Mucosa of descending colon (tissue), 1 donor: ENCODE results near the gene STON1.

GRCh38 chr2:47888367-47889061 is 17.8 kb downstream of the FBXO11 start:
- PRO-cap: no peak

- PRO-cap: no peak
Measured at GRCh38 chr2:47897080-47897756, 9.1 kb downstream of the FBXO11 start.

DNA sequence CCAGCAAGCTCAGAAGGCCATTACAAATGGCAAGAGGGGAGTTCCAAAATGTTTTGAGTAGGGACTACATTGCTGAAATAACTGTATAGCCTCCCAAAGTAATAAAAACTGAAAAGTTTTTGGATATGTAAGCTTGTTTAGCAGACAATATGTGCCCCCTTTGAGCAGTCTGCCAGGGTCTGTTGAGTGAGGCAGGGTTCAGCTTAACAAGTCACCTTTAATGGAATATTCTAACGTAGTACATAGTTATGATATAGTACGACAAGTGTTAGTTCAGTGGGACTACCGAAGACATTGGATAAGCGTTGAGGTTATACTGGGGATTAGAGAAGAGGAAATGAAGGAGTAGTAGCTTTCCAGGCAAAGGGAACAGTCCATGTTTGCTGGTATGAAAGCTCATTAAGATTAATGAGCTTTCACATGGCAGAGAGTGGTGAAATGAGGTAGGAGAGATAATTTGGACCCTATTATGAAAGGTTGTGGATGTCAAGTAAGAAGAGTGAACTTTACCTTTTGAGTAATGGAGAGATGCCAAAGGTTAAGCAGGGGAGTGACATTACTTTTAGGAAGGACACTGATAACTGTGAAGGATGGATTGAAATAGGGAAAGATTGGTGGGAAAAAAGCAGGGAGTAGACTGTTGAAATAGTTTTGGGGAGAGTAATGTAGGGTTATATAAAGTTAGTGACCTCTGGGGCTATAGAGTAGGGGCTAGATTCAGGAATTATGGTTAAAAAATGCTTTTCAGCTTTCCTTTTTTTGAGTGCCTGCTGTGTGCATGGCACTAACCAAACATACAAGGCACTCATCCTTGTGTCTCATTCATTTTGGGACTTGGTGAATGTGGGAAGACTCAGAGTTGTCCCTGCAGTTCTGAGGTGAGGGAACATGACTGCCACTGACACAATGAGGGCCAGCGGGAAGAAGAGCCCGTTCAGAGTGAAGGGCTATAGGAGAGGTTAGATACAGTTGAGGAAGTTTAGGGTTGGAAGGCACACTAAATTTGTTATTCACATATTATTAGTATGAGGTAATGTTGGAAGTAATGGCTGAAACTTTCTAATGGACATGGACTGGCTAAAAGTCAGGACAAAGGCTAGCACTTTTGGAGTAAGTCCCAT is 2.2 kb downstream of the PPP1R21 start:
- PRO-cap: no peak

DNA sequence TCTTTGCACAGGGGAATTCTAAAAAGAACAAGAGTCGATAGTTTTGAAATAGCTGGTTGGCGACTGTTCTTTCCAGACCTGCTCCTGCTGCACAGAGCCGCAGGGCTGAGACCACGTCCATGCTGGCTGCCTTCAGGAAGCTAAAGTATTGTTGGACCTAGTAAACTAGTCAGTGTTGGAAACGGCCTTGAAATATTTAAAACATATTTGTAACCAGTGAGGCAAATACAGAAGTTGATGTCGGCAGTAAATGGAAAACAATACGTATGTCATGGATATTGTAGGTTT is 15.3 kb upstream of the STON1 start:
- PRO-cap: no peak

- PRO-cap: bidirectional peak, plus-strand start at chr2:48530219, minus-strand start at chr2:48529976
Measured at GRCh38 chr2:48529645-48530928, at the start of gene STON1. Gene STON1, plus strand, starts transcription at chr2:48530154.

GRCh38 chr2:49288107-49288900 is 134.0 kb upstream of the FSHR start:
- PRO-cap: no peak

DNA sequence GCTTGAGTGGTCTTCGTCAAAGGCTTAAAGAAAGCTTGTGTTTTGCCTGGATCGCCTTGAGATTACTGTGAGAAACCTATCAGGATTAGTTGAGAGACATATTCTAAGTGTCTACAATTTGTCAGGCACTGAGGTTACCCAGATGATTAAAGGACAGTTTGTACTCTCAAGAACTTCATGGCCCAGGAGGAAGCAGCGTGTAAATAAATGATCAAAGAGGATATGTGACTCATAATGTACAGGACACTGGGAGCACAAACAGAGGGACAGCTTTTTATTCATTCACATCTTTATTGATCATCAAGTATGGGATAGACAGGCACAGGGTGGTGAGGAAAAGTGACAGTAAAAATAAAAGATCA is 152.6 kb upstream of the FSHR start:
- PRO-cap: no peak

DNA sequence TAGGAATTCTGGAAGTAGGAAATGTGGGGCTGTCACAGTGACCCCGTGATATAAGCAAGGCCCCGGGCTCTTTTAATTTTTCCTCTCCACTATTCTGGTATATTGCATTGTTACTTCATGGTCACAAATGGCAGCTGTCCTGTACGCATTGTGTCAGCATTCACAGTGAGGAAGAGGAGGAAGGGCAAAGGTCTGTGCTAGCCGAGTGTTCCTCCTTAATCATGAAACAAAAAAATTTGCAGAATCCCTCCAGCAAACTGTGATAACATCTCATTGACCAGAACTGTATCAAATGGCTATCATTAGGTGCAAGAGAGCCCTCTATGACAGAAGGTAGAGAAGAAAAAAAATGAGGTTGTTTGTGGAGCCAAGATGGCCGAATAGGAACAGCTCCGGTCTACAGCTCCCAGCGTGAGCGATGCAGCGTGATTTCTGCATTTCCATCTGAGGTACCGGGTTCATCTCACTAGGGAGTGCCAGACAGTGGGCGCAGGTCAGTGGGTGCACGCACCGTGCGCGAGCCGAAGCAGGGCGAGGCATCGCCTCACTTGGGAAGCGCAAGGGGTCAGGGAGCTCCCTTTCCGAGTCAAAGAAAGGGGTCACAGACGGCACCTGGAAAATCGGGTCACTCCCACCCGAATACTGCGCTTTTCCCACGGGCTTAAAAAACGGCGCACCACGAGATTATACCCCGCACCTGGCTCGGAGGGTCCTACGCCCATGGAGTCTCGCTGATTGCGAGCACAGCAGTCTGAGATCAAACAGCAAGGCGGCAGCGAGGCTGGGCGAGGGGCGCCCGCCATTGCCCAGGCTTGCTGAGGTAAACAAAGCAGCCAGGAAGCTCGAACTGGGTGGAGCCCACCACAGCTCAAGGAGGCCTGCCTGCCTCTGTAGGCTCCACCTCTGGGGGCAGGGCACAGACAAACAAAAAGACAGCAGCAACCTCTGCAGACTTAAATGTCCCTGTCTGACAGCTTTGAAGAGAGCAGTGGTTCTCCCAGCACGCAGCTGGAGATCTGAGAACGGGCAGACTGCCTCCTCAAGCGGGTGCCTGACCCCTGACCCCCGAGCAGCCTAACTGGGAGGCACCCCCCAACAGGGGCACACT is 180.6 kb upstream of the CHAC2 start:
- PRO-cap: no peak

DNA sequence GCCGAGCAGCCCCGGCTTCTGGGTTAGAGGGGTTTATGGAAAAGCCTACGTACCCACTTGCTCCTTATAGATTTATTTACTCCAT is 269 bp downstream of the ACYP2 start:
- PRO-cap: no peak

DNA sequence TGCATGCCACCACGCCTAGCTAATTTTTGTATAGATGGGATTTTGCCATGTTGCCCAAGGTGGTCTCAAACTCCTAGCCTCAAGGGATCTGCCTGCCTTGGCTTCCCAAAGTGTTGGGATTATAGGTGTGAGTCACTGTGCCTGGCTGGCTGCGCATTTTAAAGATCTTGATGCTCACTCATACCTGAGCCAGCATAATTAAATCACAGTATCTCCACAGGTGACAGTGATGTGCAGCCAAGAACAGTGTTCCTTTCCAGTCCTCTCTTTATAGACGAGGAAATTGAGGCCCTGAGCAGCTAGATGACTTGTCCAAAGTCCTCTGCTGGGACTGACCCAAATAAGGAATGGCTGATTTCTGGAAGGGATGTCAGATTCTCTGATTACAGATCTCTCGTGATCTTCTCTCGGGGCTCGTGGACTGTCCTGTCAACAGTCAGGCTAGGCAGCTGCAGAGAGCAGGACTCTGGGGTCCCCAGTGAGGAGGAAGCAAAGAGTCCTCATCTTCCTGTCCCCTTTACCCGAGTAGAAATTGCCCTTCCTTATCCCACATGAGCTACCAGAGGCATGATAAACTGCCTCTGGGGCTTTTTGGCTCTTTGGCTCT is 44.7 kb downstream of the SPTBN1 start:
- PRO-cap: no peak

- PRO-cap: bidirectional peak, plus-strand start at chr2:54558383, minus-strand start at chr2:54557665
Measured at GRCh38 chr2:54557528-54558121, 101.5 kb downstream of the SPTBN1 start.

GRCh38 chr2:54568761-54569689 is 112.9 kb downstream of the SPTBN1 start:
- PRO-cap: no peak

DNA sequence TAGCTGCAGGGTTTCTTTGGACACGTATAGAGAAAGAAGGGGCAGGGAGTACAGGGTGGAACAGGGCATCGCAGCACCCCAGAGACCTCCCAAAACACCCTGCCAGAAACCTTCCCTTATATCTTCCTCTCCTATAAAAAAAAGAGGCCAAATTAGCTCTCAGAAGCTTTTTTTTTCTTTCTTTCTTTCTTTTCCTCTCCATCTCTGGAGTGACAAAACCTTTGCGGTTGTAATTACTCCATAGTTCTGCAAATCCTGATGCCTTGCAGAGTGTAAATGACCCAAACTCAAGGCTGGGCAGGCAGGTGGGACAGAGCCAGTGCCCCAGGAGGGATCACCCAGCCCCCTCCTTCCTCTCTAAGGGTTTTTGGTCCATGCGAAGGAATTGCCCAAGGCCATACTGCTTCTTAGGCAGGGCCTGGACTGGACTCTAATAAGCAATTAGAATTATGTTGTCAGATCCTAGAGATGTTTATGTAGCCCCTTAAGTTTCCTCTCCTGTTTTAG is 119.2 kb upstream of the EML6 start:
- PRO-cap: no peak

DNA sequence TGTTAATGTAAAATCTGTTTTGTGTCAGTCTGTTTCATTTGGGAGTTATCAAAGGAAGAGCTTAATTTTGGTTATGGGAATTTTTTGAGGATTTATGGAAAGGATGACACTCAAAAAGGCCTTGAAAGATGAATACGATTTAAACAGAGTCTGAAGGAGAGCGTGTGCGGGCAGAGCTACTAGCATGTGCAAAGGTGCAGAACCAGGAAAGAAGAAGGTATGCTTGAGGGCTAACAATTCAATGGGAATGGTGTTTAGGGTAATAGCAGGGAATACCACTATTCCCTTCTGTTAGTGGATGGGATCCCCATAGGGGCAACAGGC is 105.3 kb upstream of the EML6 start:
- PRO-cap: no peak

- PRO-cap: no peak
Measured at GRCh38 chr2:54658883-54659348, 64.5 kb upstream of the EML6 start.

DNA sequence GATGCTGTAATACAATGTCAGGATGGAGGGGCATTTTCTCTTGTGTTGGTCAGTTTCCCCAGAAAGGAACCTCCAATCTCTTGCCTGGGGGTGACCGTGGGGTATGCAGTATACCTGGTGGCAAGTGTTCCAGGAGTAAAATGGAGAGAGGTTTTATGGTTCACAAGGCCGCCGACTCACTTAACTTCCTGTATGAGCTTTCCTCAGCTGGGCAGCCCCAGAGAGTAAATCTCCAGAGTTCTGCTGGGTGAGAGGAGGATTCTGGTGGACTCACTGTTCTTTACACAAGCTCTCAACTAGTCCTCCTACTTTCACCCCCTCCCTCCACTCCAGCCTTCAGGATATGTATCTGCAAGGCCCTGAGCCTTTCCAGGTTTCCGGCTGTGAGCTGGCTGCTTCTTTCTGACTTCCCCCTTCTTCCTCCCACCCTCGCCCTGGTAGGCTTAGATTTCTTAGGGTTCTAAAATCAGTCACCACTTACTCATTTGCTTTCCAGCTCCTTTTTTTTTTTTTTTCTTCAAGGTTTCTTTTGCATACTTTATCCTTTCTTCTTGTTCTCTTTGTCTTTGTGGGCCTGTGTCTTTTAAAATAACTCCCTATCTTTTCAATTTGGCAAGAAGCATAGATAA is 34.0 kb downstream of the EML6 start:
- PRO-cap: no peak

- PRO-cap: no peak
Measured at GRCh38 chr2:54908456-54909137, 141.7 kb downstream of the RTN4 start.

DNA sequence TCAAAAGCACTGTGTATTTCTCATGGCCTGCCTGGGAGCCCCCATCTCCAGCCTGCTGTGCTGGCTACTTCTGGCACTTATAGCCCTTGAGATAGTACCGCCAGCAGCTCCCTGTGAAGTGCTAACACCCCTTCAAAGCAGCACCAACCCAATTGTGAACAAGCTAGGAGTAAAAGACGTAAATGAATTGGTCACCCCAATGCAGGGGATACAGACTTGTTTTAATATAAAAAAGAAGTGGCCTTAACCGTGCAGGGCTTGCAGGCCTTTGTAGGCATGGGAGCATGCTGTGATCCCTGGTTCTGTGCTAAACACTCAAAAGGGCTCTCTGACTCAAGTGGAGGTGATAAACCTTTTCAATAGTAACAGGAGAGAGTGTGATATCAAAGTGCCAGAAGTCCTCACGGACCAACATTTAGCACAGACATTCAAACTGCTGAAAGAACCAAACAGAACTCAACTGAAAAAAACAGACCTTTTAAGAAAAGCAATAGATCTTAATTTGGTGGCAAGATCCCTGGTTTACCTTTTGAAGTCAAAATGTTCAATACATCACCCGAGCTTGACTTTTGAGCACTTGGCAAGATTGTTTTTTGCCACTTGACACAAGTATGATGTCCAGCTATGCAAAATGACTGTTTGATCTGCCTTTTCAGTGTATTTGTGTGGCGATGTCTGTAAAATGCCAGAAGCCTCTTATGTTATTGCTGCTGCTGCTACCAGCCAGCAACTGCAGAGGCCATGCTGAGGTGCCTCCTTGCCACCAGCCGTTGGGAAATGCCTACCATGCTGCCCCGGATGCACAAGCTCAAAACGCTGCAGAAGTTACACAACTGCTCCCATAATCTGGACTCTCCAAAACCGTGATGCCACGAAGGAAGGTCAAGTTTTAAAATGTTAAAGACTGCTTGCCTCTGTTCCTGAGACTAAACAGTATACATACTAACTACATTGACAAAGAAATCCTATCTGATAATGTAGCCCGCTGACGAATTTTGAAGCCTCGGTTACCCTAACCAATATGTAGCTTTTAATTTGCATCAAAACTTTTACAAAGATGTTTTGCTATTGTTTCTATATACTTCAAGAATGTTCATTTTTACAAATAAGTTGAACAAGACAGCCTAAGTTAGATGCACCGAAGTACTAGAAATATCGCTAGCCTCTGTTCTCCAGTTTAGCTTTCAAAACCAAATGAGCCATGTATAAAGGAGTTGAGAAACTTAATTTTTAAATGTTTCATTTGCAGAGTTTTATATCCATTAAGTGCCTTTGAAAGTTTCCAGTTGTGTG is 80.4 kb downstream of the RTN4 start:
- PRO-cap: no peak

DNA sequence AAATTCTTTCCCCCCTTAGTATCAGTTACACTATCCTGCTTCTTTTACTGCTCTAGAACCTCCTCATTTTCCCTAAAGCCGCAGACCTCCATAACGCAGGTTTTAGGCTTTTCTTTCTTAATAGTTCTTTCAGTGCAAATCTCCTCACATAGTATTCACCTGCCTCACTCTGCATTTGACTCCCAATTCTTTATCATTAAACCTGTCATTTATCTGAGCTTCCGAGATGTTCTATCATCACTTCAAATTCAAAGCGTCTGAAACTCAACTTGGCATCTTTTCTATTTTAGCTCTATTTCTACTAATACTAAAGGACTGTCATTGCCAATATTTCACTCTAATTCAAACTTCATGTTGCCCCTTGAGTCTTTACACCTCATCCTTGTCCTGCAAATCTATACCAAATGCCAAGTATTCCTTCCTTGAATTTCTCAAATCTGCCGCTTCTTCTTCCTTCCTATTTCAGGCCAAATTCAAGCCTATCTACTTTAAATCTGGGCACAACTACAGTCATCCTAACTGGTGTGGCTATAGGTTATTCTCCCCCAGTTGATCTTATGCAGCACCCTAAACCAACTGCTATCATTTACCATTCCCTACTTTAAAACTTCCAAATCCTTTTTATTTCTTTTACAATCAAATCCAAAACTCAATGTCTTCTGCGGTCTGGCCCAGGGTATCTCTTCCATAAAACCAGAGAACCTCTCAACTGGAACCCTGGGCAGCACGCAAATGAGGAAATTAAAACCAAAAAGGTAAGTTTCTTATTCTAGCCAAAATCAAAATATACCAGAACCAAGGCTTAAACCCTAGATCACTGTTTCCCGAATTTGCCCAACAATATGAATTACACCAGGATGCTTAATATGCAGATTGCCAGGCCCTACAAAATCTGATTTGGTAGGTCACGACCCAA is 43.2 kb downstream of the RTN4 start:
- PRO-cap: no peak

DNA sequence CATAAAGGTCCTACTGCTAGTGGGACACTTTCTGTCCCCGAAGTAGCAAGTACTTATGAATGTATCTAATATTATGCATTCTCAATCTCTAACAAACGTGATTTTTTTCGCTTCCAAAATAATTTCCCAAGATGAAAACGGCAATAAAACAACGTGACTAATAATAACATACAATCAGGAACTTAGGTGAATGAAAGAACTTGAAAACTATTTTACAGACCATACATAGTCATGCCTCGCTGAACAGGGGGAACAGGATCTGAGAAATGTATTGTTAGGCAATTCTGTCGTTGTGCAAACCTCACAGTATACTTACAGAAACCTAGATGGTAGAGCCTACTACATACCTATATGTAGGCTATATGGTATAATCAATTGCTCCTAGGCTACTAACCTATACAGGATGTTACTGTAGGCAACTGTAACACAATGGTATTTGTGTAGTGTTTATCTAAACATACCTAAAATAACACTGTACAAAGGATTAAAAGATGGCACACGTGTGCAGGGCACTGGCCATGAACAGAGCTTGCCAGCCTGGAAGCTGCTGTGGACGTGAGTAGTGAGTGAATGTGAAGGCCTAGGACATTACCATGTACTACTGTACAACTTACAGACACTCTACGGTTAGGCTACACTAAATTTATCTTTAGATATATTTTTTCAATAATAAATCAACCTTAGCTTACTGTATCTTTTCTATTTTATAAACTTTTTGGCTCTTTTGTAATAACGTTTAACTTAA is 2.4 kb downstream of the RTN4 start:
- PRO-cap: no peak